Epithelial cell of alveolus of lung (primary cell): ENCODE data around the genes SLC23A1, PROB1, HBEGF and EIF4EBP3.

- RAMPAGE, long total RNA, result no peak
- RRBS, result no CpG with 5 or more reads among the region's 7 CpGs
Measured at GRCh38 chr5:138934117-138934801, 59.1 kb upstream of the LRRTM2 start.

GRCh38 chr5:139273318-139274405 is 19.9 kb upstream of the MATR3 start:
- RAMPAGE, long total RNA, result start-site peak on the plus strand at chr5:139274096-139274133, 218 and 64 reads in 2 replicates
- RRBS, result 1% methylated on average over 7 of the region's 54 CpGs

GRCh38 chr5:139276270-139276831 is 17.2 kb upstream of the MATR3 start:
- RAMPAGE, long total RNA, result no peak
- RRBS, result no CpG with 5 or more reads among the region's 4 CpGs

GRCh38 chr5:139371898-139372721 is 11.0 kb downstream of the SLC23A1 start:
- RAMPAGE, long total RNA, result no peak
- RRBS, result no CpG with 5 or more reads among the region's 8 CpGs

DNA sequence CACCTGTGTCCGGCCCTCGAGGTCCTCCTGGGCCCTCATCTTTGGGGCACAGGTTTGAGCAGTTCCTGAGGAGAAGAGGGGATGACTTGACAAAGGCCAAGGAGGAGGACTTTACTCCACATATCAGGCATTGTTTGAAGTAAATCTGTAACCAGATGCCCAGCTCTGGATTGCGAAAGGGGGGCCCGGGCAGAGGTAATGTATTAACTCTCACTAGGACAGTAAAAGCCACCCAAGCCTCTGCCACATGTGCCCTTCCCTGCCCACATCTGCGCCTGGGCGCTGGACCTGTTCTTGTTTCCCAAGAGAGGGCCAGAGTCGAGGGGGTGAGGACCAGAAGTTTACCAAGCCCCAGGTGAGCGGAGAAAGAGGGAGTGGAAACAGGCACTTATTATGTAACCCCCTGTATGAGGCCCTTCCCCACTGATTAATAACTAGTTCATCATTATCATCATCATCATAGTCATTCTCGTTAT is at the start of gene SLC23A1:
SLC23A1 (minus strand) TSS at position 83 of the 476 bp plus-strand sequence.
- RAMPAGE, long total RNA, result no peak
- RRBS, result no CpG with 5 or more reads among the region's 9 CpGs

- RAMPAGE, long total RNA, result no peak
- RRBS, result 6% methylated on average over 47 of the region's 87 CpGs
Measured at GRCh38 chr5:139394561-139395693, at the start of gene PROB1. PROB1 (minus strand) TSS chr5:139395104.

- RAMPAGE, long total RNA, result no peak
- RRBS, result no CpG with 5 or more reads among the region's 11 CpGs
Measured at GRCh38 chr5:139550211-139550840, 10.8 kb upstream of the UBE2D2 start.

DNA sequence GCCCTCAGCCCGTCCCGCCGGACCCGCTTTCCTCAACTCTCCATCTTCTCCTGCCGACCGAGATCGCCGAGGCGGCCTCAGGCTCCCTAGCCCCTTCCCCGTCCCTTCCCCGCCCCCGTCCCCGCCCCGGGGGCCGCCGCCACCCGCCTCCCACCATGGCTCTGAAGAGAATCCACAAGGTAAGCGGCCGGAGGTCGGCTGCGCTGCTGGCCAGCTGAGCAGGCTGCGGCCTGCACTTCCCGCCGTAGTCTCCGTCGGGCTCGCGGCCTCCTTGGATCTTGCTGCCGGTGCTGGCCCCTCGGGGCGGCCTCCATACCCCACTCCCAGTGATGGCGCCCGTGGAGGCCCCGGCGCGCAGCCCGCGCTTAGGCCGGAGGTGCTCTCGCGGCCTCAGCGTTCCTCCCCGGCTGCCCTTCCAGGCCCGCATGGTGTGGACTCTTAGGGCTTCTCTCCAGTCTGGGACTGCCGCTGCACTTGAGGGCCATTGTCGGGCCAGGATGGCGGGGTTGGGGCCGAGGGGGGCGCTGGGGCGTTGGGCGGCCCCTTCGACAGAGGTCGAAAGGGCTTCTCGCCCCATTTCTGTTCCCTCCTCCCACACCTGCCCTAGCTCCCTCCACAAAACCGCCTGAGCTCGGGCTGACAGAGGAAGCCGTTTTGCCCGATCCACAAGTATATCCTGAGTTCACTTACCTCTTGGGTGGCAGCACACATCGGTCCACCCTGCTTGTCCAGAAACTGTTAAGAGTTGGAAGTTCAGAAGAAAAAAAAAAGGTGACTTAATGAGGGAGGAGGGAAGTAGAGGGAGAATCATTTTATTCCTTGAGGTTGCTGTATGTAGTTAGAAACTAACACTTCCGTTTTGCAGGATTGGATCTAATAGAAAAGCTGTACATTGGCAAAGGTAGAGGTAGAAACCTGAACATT is 760 bp downstream of the UBE2D2 start:
- RAMPAGE, long total RNA, result start-site peak on the plus strand centred at position 129 of the sequence, 47 bp wide, 121 and 159 reads in 2 replicates
- RRBS, result under 1% methylated on average over 18 of the region's 60 CpGs

DNA sequence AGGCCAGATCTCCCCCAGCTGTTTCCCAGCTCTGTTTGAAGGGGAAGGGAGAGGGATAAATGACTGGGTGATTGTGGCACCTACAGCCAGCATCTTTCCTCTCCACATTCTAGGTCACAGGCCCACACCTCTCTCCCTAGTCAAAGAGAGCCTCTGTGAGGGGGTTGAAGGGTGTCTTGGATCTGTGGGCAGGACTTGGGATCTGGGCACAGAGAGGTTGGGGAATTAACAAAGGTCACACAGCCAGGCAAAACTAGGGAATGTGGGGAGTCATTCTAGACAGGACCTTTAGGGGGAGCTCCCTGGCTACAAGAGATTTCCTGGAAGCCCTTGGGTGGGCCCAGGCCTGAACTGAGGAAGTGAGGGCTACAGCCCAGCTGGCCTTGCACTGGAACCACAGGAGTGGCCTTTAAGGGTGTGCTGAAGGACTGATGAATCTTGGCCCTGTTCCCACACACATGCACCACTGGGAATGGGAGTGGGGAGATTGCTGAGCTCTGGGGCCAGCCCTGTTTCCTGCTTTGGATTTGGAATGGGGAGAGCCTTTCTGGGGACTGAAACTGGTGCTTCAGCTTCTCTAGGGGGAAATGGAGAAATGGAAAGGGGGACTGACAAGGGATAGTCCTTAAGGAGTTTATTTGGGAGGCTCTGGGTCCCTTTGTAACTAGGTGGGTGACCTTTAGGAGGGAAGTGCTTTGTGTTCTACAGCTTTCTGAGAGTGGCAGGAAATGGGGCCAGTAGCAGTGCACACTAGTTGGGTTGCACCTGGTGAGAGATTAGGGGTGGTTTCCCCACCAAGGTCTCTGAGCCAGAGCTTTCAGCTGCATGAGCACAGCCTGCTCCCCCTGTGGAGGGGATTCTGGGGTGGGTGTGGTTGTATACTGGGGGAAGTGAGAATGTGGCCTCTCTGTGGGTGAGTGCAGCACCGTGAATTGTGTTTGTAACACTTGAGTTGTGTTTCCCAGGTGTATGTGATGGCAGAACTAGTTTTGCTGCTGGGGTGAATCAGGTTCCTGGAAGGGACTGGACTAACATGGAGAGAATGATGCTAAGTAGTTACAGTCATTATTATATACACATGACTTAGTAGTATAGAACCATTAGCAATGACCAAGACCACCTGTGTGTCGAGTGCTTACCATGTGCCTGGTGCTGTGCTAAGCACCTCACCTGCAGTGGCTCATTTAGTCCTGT is 12.2 kb upstream of the CXXC5 start:
- RAMPAGE, long total RNA, result no peak
- RRBS, result no CpG with 5 or more reads among the region's 2 CpGs

- RAMPAGE, long total RNA, result no peak
- RRBS, result no CpG with 5 or more reads among the region's 18 CpGs
Measured at GRCh38 chr5:139642349-139643416, 5.5 kb upstream of the CXXC5 start.

- RAMPAGE, long total RNA, result no peak
- RRBS, result no CpG with 5 or more reads among the region's 10 CpGs
Measured at GRCh38 chr5:139657489-139658194, 9.5 kb downstream of the CXXC5 start.

DNA sequence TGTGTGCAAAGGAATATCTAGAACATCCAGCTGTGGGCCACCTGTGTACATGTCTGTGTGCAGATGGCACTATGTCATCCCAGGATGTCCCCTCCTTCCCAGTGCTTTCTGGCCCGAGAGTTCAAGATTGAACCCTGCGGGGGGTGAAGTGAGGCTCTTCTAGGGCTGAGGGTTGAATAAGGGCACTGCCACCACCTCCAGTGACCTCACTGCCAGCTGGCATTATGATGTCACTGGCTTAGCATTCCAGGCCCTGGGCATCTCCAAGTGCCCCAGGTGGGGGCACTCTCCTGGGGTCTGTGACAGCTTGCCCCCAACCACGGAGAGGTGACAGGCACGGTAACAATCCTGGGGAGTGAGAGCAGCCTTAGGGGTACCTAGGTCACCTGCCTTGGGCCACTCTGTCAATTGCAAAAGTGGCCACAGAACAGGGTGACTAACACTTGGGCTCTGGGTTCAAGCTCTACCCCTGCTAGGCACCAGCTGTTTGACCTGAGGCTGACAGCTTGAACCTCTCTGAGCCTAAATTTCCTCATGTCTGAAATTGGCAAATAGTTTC is 27.1 kb downstream of the CXXC5 start:
- RAMPAGE, long total RNA, result no peak
- RRBS, result no CpG with 5 or more reads among the region's 4 CpGs

GRCh38 chr5:139676688-139677522 is 28.8 kb downstream of the CXXC5 start:
- RAMPAGE, long total RNA, result no peak
- RRBS, result no CpG with 5 or more reads among the region's 29 CpGs

- RAMPAGE, long total RNA, result no peak
- RRBS, result no CpG with 5 or more reads among the region's 19 CpGs
Measured at GRCh38 chr5:139678555-139679515, 30.7 kb downstream of the CXXC5 start.

DNA sequence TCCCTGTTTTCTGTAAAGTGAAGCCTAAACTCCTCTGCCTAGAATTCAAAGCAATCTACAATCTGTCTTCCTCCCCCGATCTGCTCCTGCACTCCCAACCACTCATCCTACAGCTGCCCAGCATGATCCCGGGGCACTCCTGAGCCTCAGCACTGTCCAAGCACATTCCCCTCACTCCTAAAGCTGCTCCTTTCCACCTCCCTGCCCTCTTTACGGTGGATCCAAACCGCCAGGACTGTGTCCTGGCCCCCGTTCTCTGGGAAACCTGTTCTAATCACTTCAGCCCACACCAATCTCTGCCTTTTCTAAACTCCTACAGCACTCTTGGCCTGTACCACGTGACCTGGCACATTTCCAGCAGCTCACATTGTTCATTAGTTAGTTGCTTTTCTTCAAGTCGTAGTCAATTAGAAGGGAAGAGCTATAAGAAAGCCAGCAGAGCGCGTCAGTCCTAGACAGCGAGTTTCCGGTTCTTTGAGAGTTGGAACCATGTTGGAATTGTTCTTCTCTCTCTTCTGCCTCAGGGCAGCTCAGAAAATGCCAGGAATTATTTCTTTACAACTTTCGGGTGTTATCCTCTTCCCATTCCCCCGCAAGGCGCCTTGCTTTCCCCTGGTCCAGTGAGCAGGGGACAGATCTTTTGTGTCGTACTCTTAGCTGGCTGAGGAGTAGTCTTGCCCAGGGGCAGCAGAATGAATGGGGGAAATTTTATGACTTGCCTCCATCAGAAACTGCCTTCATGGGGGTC is 60.8 kb downstream of the NRG2 start:
- RAMPAGE, long total RNA, result no peak
- RRBS, result no CpG with 5 or more reads among the region's 15 CpGs

GRCh38 chr5:140041617-140042517 is 1.2 kb downstream of the NRG2 start:
- RAMPAGE, long total RNA, result no peak
- RRBS, result no CpG with 5 or more reads among the region's 38 CpGs

GRCh38 chr5:140324227-140325464 is 21.7 kb upstream of the PFDN1 start:
- RAMPAGE, long total RNA, result no peak
- RRBS, result no CpG with 5 or more reads among the region's 7 CpGs

DNA sequence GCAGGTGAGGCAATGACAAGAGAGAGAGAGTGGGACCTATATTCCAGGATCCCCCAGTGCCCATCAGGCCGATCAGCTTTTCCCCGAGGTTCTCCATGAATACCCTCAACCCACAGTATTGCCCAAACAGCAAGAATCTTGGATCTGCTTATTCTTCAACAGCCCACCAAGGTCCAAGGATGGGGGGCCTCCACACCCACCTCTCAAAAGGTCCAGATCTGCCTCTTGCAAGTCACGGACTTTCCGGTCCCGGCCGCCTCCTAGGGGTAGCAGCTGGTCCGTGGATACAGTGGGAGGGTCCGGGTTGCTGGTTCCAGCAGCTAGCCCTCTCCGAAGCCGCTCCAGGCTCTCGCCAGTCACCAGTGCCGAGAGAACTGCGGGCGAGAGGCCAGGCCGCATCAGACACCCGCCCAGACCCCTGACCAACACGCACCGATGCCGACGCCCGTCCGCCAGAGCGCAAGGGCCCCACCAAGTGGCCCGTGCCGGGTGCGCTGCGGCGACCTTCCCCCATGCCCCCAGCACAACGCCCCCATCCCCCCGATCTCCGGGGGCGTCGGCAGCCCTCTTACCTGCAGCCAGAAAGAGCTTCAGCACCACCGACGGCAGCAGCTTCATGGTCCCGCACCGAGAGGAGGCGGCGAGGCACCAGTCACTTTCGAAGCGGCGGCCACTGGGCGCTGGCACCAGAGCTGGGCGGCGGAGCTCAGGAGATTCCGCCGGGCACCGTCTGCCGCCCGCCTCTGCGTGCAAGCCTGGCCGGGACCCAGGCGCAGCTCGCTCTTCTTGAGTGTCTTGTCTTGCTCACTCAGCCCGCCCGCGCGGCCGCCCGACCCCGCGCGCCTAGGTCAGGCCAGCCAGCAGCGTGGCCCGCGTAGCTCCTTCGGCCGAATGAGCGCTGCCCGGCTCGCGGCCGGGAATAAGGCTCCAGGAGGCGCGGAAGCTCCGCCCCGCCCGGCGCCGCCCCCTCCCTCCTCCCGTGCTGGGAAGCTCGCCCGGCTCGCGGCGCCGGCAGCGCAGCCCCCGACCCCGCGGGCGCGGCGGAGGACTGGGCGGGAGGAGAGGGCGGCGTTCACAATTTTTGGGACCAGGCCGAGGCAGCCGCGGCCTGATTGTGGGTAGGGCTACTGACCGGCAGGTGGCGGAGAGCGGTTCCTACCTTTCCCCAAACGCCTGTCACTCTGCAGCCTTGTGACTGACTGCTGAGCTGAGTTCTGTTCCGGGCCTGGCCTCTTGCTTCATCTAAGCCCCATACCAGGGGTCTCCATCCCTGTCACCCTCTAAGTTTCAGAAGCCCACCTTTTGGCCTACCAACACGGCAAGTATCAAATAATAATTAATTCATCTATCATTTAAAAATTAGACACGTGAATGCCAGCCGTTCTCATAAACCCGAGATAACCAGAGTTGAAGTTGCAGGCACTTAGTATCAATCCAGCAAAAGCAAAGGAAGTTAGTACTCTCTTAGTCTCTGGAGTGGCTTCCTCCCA is at the start of gene HBEGF:
HBEGF (minus strand) TSS at position 893 of the 1,490 bp plus-strand sequence.
- RAMPAGE, long total RNA, result no peak
- RRBS, result 2% methylated on average over 31 of the region's 109 CpGs

DNA sequence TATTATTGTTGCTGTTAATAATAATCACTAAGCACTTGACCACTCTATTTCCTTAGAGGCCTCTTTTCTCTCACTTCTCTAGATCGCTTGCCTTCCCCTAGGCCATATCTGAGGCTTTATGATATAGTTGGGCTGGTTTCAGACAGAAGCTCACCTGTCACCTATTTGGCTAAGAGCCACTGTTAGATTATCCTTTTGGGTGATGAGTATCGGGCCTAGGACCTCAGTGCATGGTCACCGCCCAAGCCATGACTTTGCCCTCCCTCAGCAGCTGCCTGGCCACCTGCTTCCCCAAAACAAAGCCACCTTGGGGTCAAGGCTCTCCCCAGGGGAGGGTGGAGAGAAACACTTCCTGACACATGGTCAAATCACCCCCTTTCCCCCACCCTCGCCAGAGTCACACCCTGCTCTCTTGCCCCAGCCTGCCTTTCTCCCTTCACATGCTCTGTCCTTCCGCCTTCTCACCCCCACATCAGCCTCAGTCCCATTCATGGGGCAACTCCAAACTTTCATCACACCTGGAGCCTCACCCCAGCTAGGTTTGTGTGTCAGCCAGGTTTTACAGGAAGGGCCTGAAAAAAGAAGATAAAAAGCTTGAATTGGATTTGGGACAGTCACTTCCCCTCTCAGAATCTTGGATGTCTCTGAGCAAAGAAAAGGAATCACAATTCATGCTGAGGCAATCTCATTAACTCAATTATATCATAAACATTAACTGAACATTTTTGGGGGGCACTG is 1.7 kb upstream of the HBEGF start:
- RAMPAGE, long total RNA, result no peak
- RRBS, result no CpG with 5 or more reads among the region's 5 CpGs

DNA sequence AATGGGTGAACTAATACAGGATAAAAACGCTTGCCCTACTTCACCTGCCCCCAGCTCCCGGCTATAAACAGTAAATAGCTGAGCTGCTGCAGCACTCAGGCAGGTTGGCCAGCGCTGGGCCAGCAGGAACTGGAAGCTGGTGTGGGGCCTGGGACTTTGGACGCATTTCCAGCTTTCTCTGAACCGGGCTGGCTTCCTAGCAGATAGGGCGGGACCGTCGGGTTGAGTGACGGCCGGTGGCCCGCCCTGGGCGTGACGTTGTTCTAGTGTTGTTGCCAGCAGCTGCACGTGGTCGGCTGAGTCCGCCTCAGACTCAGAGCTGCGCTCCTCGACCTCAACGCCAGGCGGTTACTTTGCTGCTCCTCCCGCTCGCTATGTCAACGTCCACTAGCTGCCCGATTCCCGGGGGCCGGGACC is at the start of gene EIF4EBP3:
EIF4EBP3 (plus strand) TSS at position 299 of the 417 bp plus-strand sequence.
- RAMPAGE, long total RNA, result no peak
- RRBS, result 1% methylated on average over 6 of the region's 26 CpGs